ENCODE measurements around a stretch of chr3.

GRCh38 chr3:134334727-134335368 lies 39.4 kb downstream of the AMOTL2 start:
- PRO-cap, result no peak

- PRO-cap, result no peak
These were observed 1.5 kb downstream of the CEP63 start for GRCh38 chr3:134487236-134487972.

DNA sequence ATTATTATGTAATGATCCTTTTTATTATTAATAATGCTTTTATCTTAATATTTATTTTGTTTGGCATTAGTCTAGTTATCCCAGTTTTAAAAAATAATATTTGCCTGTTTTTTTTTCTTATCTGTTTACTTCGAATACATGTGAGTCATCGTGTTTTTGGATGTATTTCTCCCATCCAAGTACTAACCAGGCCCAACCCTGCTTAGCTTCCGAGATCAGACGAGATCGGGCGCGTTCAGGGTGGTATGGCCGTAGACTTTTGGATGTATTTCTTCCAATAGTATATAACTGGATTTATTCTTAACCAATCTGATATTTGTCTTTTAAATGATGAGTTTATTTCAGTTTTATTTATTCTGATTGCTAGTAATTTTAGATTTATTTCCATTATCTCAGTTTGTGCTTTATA lies 11.8 kb upstream of the EPHB1 start:
- PRO-cap, result no peak

DNA sequence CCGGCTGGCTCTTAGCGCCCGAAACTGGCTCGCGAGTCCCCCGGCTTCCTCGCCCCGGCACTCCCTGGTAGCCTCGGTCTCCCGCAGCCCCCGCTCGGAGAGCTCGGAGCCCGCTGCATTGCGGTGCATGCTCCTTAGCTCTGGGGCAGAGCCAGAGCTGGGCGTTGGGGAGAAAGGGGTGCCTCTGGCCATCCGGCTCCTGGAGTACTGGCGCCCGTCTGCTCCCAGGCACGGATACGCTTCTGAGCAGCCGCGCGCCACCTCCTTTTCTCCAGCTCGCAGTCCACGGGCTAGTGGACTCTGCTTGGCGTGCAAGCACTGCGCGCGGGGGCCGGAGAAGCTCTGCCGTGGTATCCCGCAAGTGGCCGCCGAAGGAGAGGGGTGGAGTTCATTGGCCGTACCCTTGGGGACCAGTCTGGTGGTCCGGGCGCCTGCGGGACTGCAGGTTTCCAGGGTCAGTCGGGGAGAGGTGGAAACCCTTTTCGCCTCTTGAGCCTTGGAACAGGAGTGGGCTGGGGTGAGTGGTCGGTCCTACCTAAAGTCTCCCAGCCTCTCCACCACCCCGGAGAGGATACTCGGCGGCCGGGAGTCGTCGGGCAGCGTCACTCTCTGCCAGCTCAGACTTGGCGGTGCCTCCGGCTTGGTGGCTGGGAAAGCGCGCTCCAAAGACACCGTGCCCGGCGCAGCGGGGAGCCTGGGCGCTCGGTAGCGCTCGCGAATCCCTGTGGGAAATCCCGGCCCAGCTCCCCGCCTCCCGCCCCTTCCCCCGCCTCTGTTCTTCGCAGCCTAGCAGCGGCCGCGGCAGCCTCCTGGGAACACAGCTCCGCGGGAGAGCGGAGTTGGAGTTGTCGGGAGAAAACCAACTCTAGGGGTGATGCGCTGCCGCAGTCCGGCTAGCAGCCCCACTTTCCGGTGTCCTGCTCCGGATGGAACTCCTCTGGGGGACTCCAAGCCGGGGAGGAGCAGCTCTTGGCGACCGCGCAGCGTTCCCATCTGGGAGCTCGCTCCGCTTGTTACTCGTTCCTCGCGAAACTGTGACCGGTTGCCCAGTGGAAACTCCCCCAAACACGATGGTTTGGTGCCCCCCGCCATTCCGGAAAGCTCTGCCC lies 1.2 kb downstream of the EPHB1 start:
- PRO-cap, result no peak

GRCh38 chr3:135148246-135148955 lies 353.3 kb downstream of the EPHB1 start:
- PRO-cap, result no peak

DNA sequence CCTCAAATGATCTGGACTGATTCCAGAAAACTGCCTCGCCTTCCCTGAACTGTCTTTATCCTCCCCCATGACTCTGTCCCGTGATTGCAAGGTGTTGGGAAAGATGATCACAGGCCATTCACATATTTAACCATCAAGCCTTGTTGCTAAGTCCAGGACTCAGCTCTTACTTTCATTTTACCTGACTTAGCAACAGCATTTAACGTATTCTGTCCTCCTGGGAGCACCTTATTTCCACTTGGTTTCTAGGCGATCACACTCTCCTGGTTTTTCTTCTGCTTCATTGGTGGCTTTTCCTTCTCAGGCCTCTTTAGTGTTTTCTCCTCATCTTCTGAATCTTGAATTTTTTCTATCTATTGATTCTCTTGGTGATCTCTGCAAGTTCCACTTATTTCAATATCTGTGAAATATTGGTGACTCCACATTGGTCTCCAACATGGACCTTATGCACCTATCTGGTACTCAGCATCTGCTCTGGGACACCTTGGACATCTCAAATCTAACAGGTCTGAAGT lies 355.4 kb downstream of the EPHB1 start:
- PRO-cap, result no peak

DNA sequence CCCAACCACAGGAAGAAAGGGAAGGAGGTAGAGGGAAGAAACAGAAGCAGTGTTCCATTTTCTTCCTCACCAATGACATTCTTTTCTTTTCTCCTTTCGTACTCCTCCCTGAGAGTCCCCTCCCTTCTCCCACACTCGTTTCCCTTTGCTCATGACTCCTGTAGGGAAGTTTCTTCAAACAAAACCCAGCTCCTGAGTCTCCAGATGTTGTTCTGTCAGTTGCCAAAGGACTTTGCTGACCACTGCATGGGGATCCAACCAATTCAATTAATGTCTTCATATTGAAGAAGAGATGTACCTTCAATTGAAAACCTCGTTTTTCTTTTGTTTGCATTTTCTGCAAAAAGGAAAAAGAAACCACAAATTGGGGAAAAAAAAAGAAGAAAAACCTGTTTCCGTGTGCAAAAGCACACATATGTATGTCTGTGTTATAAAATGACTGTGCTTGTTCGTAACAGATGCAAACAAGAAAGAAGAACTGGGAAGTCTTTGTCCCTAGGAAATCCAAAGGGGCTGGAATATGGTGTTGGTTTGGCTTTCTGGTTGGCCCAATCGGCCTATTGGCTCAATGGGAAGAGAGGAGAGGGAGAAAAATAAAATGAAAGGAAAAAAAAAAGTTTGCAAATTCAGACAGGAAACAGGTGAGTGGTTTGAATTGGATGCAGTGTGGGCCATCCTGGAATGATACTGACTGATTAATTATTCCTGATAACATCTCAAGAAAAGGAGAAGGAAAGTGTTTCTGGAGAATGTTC lies 464.6 kb downstream of the EPHB1 start:
- PRO-cap, result no peak

DNA sequence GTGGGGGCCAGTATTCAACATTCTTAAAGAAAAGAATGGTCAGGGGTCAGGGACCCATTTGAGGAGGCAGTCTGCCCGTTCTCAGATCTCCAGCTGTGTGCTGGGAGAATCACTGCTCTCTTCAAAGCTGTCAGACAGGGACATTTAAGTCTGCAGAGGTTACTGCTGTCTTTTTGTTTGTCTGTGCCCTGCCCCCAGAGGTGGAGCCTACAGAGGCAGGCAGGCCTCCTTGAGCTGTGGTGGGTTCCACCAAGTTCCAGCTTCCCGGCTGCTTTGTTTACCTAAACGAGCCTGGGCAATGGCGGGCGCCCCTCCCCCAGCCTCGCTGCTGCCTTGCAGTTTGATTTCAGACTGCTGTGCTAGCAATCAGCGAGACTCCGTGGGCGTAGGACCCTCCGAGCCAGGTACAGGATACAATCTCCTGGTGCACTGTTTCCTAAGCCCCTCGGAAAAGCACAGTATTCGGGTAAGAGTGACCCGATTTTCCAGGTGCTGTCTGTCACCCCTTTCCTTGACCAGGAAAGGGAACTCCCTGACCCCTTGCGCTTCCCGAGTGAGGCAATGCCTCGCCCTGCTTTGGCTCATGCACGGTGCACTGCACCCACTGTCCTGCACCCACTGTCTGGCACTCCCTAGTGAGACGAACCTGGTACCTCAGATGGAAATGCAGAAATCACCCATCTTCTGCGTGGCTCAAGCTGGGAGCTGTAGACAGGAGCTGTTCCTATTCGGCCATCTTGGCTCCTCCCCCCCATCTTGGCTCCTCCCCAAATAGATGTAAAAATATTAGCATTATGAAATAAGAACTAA lies 526.2 kb upstream of the PPP2R3A start:
- PRO-cap, result no peak

GRCh38 chr3:135658384-135658902 lies 307.1 kb upstream of the PPP2R3A start:
- PRO-cap, result no peak

- PRO-cap, result no peak
These were observed 48.5 kb downstream of the MSL2 start for GRCh38 chr3:136147526-136148108.

GRCh38 chr3:136195190-136195833 lies 823 bp downstream of the MSL2 start:
- PRO-cap, result no peak

GRCh38 chr3:136249512-136249833 lies 667 bp upstream of the PCCB start:
- PRO-cap, result no peak

DNA sequence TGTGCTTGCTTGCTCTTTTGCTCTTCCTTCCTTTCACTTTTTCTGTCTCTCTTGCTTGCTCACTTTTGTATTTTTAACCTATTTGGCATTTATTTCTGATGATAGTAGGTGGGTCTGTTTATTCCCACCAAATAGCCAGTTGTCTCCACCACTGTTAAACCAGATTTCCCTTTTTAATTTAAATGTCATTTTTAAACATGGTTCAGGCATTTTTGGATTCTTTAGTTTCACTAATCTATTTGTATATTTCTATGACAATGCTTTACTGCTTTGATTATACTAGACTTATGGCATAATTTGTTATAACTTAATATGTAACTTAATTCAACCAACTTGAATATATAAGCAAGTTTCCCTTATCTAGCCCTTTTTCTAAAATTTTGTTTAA lies 184.7 kb downstream of the PCCB start:
- PRO-cap, result no peak

DNA sequence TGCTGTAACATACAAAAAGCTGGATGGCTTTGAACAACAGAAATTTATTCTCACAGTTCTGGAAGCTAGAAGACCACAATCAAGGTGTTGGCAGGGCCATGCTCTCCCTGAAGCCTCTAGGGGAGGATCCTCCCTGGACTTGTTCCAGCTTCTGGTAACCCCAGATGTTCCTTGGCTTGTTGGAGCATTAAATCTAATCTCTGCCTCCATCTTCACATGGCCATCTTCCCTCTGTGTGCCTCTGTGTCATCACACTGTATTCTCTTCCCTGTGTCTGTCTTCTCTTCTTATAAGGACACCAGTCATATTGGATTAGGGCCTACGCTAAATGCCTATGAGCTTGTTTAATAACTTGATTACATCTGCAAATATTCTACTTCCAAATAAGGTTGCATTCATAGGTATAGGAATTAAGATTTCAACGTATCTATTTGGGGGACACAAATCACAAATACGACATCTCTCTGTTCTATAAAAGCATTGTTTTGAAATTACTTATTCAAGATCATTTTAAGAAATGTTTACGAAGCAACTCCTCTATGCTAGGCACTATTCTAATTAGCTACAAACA lies 109.4 kb downstream of the STAG1 start:
- PRO-cap, result no peak

DNA sequence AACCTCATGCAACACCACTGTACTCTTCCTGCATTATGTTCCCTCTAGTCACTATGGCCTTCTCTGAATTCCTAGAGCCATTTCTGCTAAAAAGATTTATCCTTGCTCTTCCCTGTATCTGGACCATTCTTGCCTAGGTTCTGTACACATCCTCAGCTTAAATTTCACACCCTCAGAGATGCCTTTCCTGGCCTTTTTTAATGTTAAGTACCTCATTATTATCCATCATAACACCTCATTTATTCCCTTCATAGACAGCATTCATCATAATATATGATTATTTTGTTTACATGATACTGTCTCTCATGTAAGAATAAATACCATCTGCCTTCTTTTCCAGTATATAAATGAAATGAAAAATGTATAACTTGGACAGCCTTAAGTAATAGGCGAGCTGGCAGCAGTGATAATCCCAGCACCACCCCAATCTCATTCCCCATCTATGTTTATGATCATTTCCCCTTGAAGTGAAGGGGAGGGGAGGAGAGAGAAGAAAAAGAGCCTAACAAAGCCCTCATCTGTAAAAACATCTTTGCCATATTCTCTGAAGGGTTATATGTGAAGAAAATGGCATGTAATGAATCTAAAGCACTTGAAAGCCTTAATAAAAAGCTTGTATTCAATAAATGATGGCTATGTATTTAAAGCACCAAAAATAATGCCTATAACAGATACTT lies 25.2 kb downstream of the STAG1 start:
- PRO-cap, result no peak

GRCh38 chr3:136749952-136750673 lies 2.1 kb downstream of the STAG1 start:
- PRO-cap, result no peak

- PRO-cap, result no peak
These were observed 1.1 kb downstream of the STAG1 start for GRCh38 chr3:136751173-136751323.

DNA sequence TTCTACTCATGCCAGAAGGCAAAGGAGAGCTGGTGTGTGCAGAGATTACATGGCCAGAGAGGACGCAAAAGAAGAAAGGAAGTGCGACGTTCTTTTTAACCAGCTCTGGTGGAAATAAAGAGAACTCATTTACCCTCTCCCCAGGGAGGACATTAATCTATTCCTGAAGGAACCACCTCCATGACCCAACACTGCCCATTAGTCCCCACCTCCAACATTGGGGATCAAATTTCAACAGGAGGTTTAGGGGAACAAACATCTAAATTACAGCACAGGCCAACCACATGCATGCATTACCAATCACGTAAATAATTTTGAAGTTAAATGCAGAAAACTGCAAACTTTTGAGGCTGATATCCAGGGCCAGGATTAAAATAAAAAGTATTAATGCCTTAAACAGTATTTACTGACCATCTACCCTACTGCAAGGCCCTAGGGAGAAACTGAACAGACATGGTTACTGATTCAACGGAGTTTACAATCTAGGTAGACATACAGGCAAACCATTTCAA lies 1.4 kb upstream of the NCK1 start:
- PRO-cap, result no peak

- PRO-cap, result no peak
These were observed 31.7 kb downstream of the NCK1 start for GRCh38 chr3:136893631-136894203.

- PRO-cap, result no peak
These were observed 7.7 kb downstream of the SOX14 start for GRCh38 chr3:137771771-137772177.

All from peritoneum (tissue), 1 donor.